Islet of Langerhans (tissue), 1 donor: ENCODE results near the gene ITPRIP.

- RRBS, result no CpG with 5 or more reads among the region's 9 CpGs
Observed at GRCh38 chr10:103921541-103922386, 3.8 kb upstream of the STN1 start.

- RRBS, result under 1% methylated on average over 2 of the region's 20 CpGs
Observed at GRCh38 chr10:103966883-103967074, 161 bp upstream of the SLK start.

- RRBS, result no CpG with 5 or more reads among the region's 6 CpGs
Observed at GRCh38 chr10:104001153-104001751, 34.3 kb downstream of the SLK start.

GRCh38 chr10:104008096-104008634 is 41.2 kb downstream of the SLK start:
- RRBS, result no CpG with 5 or more reads among the region's 8 CpGs

DNA sequence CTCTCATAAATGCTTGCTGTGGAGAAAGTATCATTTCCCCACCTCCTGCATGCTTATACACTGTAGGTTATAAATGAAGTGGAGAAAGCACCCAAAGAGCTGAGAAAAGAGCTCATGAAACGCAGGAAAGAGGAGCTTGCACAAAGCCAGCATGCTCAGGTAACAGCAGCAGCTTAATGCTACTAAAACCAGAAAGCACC is 43.7 kb downstream of the SLK start:
- RRBS, result no CpG with 5 or more reads among the region's 1 CpG

- RRBS, result no CpG with 5 or more reads among the region's 11 CpGs
Observed at GRCh38 chr10:104027850-104028522, 57.7 kb downstream of the COL17A1 start.

- RRBS, result no CpG with 5 or more reads among the region's 10 CpGs
Observed at GRCh38 chr10:104036737-104037118, 49.0 kb downstream of the COL17A1 start.

GRCh38 chr10:104056900-104057401 is 28.7 kb downstream of the COL17A1 start:
- RRBS, result no CpG with 5 or more reads among the region's 10 CpGs

DNA sequence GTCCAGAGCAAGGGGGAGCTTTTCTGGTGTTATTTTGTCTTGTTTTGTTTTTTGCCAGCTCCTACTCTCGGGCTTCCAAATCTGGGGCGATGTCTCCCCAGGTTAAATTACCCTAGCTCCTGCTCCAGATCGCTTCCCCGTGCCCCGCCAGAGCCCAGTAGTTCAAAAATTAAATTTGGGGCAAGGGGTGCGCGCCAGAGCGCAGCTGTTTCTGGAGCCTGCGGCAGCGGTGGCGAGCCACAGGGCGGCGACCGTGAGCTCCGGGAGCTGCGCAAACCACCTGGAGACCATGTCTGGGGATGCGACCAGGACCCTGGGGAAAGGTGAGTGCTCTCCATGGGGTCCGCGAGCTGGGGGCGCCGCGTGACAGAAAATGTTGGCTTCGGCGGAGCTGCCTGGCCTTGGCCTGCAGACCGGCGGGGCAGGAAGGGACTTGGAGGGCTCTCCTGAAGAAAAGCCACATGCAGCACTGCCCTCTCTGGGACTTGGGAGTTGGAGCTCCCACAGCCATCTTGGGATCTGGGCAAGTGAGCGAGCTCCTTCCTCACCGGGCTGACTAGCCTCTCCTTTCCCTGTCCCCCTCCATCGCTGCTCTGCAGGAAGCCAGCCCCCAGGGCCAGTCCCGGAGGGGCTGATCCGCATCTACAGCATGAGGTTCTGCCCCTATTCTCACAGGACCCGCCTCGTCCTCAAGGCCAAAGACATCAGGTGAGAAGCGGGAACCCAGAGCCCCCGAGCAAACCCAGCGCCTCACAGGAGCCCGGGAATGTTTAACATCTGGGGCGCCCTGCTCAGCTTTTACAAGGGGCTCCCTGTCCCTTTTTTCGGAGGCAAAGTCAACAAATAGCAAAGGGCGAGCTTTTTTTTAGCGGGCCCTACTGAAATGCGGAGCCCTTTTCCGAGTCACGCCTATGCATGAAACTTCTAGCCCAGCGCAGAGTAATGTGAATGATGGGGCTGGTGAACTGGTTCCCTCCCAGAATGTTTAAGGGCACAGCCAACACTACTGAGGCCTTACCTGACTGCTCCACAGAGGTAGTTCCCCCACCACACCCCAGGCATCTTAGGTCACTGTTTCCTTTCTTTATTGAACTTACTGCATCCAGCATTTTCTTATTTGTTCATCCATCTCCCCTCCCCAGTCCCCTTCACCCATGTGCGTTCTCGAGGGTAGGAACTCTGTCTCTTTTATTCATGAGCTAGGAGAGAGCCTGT is 6.0 kb downstream of the GSTO2 start:
- RRBS, result 16% methylated on average over 1 of the region's 47 CpGs

DNA sequence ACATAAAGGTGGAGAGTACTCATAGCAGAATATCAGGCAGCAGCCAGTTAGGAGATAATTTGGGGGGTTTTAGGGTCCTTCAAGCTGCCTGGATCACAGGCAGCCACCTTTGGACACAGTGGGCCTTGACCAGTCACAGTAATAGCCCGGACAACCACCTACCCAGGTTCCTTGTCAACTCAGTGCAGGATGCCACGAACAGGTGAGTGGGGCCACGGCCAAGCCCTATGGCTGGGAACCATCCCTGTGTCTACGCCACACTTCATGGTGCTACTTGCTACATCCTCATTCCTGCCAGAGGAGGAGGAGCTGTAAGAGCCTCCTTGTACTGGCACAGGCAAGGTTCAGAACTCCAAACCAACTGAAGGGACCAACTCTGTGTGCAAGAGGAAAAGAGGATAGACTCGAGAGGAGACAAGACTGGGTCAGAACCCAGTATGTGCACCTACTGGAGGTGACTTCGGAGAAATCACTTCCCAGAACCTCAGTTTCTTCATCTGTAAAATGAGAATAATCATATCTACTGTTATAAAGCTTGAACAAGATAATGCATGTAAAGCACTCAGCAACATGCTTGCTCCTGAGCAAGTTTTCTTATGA is 19.9 kb downstream of the ITPRIP start:
- RRBS, result no CpG with 5 or more reads among the region's 6 CpGs

- RRBS, result no CpG with 5 or more reads among the region's 3 CpGs
Observed at GRCh38 chr10:104336013-104336476, 2.2 kb downstream of the ITPRIP start.

- RRBS, result 3% methylated on average over 24 of the region's 47 CpGs
Observed at GRCh38 chr10:104338270-104338914, at the start of gene ITPRIP. ITPRIP (minus strand) TSS chr10:104338465.

GRCh38 chr10:104732139-104732572 is 91.1 kb downstream of the SORCS3 start:
- RRBS, result no CpG with 5 or more reads among the region's 3 CpGs

DNA sequence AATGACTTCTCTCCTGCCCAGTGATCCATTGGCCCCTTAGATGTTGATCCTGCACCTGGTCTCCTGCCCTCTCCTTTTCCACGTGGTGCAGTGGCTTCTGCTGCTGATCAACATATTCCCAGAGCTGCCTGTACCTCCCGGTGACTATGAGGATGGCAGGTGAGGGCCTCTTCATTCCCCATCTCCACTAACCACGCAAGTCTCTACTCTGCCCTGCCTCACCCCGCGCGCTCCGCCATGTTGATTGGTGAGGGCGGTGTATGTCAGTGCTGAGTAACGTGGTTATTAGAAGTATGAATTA is 138.5 kb downstream of the SORCS3 start:
- RRBS, result no CpG with 5 or more reads among the region's 9 CpGs

DNA sequence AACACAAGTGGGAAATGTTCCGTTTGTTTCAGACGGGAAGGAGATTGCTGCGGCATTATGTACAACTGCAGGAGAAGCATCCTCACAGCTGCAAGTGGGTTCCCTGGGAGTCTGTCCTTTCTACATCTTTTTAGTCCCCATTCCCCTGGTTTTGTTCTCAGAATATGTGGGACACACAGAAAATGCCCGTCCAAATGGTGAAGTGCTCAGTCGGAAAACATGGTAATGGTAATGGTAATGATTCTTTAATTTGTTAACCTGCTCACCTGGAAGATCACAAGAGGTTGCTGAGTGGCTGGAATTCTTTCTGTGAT is 513.8 kb downstream of the SORCS3 start:
- RRBS, result no CpG with 5 or more reads among the region's 5 CpGs

GRCh38 chr10:105837969-105838391 is 1196.9 kb downstream of the SORCS3 start:
- RRBS, result no CpG with 5 or more reads among the region's 2 CpGs

DNA sequence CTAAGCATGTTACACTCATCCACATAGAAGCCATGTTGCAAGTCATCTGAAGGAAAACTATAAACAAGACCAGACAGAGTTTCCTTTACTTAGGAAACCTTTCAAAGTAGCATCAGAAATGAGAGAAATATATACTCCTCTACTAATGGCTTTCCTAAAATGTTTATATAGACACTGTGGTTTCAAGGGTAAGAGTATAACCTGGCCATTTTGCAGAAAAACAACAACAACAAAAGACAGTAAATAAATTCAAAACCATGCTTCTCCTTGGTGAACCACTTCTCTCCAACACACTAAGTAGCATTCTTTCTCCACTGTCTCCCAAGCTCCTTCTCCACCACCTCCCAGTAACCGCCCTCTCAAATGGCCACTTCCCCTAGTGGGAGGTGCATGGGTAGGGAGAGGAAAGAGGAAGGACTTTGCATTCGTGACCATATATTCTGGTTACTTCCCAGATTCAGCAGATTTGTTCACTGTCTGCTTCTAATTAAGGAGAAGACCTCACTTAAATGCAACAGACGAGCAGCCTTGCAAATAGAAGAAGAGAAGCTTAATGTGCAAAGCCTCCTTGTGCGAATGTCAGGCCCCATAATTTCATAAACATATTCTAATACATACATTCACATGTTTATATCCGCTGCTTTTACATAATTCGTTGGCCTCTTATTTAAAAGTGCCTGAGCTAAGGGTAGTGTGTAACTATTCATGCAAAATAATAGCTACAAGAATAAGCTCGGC is 166.8 kb downstream of the SORCS1 start:
- RRBS, result no CpG with 5 or more reads among the region's 7 CpGs

DNA sequence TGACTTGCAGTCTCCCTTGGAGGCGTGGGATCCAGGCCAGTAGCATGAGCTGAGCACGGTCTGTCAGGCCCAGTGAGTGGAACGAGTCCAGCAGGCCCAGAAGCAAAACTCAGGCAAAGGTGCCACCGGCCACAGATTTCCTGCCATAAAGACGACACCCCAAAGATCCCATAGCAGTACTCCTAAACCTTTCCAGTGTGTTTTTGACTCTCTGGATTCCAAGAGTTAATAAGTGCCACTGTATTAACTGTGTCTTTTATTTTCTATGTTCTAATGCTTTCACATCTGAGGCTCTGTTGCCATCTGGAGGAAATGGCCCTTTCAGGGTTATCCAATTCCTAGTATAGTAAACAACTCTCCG is 1355.9 kb downstream of the XPNPEP1 start:
- RRBS, result no CpG with 5 or more reads among the region's 6 CpGs

GRCh38 chr10:109144211-109144772 is 779.0 kb downstream of the XPNPEP1 start:
- RRBS, result no CpG with 5 or more reads among the region's 3 CpGs

GRCh38 chr10:109429997-109430532 is 493.2 kb downstream of the XPNPEP1 start:
- RRBS, result no CpG with 5 or more reads among the region's 4 CpGs